Peripheral blood mononuclear cell (primary cell): ENCODE measurements around a stretch of chr1.

DNA sequence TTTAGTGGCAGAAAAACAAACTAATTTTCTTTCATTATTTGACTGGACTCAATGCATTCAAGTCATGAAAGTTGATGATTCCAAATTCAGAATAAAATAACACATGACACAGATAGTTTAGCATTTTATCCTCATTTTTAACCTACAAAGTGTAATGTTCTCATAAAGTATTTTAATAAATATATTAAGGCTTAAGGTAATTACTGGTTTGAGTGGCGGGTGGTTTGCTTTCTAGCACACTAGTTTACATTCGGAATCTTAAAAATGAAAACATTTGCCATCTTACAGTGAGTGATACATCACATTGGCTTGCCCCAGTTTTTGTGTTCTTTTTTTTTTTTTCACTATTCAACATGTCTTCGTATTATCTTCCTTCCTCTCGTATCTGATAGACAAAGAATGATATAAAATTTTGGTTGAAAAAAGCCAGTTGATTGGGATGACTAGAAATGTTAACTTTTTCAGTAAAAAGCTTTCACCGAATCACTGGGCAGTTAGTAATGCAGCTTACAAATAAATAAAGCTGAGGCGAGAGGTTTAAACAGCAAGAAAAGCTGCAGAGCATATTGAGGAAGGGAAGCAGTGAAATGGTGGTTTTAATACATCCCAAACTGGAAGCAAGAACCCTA, 21.1 kb downstream of the FAM89A start:
- PRO-cap, 8 experiments, result no peak in any of the 8 experiments

DNA sequence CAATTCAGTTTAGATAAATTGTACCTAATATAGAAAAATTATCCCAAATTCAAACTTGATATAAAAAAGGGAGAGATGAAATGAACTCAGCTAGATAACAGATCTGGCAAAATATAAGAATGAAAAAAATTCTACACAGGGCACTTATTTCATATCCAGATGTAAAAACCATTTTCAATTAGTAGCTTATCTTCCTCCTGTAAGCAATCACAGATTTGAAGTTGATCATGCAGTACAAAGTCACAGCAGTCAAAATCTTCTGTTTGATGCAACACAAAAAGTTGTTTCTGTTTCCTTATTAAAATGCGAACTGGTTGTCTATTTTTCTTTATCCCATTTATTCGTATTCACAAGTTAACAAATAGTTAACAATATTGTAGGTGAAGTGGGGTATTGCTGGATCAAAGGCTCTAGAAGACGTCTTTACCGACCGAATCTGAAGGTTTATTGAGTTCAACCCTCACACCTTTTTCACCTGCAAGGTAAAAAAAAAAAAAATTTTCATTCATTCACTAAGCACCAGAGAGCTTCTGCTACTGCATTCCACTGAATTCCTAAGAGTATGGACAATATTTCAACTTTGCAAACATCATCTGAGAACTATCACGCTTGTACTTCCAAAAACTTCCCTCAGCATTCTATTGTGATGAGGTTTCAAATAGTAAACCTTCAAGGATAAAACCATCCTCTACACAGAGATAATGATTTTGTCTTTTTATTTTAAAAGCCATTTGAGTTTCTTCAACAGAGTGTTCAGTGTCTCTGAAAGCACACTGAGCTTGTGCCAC, 28.1 kb downstream of the SPRTN start:
- PRO-cap, 8 experiments, result no peak in any of the 8 experiments

GRCh38 chr1:231373802-231374327, 35.8 kb downstream of the SPRTN start:
- PRO-cap, 8 experiments, result no peak in any of the 8 experiments

GRCh38 chr1:231420459-231420737, 1.7 kb downstream of the EGLN1 start:
- PRO-cap, 8 experiments, result no peak in any of the 8 experiments

- PRO-cap, 8 experiments, result no peak in any of the 8 experiments
These were observed 180.0 kb downstream of the DISC1 start for GRCh38 chr1:231806553-231807069.

DNA sequence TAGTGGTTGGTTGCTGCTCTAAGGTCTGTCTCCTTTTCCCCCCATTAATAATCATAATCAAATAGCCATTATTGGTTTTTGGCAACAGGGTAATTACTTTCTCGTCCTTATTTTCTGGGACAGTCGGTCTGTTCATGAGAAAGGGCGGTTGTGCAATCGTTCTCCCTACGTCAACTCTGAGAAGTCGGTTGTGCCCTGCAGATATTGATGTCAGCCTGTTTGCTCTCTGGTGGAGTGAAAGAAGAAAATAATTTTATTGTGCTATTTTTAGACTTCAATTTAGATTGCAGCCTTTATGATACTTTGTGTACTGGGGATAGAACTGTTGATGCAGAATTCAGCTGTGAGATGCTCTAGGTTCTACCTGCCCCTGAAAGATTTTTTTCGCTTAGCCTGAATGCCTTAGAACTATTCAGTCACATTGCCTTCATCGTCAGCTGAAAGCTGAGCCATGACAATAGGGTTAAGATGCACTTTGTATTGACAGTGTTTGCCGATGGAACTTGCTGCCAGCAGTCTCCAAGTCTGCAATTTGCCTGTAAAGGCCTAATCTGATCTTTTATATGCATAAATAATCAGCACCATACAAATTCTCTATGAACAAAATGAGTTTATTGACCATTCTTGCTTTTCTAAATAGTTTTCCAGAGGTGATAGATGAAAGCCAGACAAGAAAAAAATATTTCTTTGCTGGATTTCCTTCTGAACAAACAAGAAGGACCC, 360.5 kb downstream of the DISC1 start:
- PRO-cap, 8 experiments, result no peak in any of the 8 experiments

DNA sequence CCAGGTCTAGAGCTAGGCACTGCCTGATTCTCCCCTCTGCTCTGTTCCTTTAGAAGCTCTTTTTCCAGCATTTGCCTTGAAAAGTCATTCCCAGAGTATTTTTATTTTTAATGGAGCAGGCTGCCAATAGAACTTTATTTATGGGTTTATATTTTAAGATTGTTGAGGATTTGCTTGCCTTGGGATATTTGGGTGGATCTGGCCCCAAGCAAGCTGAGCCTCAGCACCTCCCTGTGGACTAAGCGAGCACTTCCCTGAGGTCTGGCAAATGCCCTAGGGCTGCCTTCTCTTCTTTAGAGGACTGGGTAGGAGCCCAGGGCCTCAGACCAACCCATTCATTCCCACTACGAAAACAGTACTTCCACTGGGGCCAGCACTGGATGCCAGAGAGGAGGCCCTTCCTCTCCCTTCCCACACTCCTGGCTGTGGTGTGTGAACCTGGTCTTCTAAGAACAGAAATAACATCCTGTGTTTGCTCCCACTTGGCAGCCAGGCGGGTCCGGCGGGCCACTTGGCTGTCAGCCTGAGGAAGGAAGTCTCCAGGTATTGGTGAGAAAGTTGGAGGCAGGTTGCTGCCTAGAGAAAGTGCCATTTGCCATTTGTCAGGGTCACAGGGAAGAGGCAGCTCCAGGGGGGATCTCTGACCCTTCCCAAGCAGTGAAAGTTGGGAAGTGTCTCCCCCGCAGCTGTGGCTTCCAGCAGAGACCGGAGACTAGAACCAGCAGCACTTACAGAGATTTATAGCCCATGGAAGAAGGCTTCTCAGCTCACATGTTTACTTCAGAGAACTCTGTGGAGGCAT, 323.6 kb downstream of the SIPA1L2 start:
- PRO-cap, 8 experiments, result no peak in any of the 8 experiments

DNA sequence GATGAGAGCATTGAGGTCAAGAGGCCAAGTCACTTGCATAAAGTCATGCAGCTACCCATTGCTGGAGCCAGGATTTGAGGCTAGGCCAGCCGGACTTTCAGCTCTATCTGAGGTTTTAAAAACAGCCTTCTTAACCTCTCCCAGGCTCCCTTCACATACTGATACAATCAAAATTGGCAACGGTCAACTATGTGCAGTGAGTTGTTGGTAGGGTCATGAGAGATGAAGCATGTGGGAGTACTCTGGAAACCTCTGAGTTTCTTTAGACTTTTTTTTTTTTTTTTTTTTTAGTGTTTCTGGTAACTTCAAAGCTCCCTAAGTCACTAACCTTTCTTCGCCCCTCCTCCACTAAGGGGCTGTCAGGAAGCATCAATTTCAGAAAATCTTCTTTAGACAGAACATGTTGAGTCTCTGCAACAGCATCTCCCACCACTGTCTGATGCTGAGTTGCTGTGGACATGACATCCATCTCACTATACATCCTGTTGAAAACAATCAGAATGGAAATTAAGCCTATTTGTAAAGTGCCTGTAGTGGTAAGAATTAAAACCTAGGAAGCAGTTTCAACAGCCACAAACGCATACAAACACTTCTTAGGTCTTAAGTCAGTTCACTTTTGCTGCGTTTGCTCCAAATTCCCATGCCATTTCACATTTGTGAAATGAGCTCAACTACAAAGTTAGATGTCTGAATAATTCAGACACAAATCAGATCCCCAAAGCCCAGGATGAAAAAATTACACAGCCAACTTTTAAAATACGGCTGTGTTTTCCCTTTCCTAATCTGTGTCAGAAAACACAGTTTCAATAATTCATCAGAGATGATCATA, 201.6 kb downstream of the SIPA1L2 start:
- PRO-cap, 8 experiments, result no peak in any of the 8 experiments

- PRO-cap, 8 experiments, result no peak in any of the 8 experiments
These were observed 197.8 kb downstream of the SIPA1L2 start for GRCh38 chr1:232431939-232432736.

DNA sequence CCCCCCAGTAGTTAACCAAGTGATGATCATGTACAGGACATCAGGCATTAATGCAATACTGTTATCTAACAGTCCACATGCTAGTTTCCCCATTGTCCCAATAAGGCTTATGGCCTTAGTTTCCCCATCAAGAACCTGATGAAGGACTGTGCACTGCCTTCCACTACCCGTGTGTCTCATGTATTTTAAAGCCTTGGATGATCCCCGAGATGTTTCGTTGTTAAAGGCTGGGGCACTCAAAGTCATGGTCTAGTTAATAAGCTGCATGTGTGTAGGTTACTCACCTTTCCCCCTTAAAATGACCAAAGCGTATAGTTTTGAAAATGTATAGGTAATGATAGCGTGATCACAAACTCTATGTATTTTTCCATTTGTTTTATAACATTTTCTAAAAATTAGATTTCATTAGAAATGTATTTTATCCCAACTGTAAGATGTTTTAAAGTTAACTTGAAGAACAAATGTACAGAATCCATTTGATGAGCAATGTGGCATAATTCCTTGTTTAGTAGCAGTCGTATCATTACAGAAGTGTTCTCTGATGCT, 195.0 kb downstream of the SIPA1L2 start:
- PRO-cap, 8 experiments, result no peak in any of the 8 experiments

DNA sequence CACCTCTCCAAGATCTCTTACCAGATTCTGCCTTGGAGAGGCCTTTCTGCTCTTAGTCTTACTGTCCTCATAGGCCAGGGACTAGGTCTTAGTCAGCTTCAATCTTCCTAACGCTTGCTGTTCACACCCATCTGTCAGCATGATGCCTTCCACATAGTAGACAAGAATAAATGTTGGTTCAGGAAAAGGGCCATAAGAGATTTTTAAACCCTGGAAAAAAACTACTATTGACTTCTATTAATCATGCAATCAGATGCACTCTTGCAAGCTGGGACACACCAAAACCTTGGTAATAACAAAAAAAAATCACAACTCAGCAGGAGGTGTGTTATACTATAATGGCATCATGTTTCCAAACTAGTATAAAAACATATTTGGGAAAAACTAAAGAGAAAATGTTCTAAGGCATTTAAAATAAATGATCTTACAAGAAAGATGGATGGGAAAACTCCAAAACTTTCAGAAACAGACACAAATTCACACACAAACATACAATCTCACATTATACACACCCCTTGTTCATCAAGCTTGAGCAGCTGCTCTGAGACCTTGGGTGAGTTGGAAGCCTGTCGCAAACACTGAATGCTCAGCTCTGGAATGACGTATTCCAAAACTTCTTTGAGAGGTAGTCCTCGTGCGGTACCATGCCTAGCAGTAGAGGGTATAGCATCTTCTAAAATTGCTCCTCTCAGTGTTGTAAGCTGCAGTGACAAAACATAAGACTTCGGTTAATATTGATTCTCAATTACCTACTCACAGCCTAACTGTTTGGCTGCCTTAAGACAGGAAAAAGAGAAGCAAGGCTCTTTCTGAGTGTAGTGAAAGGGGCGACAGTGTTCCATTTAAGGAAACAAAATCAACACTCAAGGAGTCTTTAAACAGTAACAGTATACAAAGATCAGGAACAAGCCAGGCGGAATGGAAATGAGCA, 139.3 kb downstream of the SIPA1L2 start:
- PRO-cap, 8 experiments, result no peak in any of the 8 experiments

DNA sequence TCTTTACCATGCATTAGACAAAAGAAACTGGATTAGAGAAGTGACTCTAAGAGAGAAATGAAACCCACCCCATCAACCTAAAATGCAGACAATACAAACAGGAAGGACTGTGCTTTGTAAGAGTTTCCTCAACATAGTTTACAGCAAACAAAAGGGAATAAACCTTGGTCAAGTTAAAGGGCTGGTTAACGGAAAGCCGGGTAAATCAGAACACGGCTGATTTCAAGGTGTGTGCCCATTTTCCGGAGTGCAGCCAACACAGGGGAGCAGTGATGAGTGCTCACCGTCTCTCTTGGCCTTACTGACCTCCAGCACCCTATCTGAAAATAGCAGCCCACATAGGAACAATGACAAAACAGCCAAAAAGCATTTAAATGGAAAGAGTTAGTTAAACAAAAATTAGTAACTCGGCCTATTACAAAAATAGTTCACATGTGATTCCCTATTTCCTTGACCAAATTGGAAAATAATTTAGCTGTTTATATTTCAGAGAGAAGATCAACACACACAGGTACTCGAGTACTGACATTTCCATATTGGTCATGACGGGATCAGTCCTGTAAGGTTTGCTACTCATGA, 39.0 kb downstream of the SIPA1L2 start:
- PRO-cap, 8 experiments, result no peak in any of the 8 experiments

DNA sequence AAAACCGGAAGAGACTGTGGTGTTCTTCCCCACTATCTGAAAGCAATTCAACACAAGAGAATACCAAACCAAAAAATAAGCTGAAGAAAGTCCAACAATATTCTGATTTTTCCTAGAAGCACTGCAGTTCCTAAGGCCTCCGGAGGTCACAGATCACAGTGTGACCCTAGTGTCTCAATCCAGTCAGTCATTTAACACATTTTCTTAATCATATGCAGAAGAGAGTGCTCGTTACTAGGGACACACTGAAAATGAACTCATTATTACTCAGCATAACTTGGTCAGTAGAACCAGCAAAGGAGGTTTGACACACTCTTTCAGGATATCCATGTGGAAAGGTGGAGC, 5.1 kb downstream of the SIPA1L2 start:
- PRO-cap, 8 experiments, result no peak in any of the 8 experiments

GRCh38 chr1:232690311-232690644, 60.3 kb upstream of the SIPA1L2 start:
- PRO-cap, 8 experiments, result no peak in any of the 8 experiments

DNA sequence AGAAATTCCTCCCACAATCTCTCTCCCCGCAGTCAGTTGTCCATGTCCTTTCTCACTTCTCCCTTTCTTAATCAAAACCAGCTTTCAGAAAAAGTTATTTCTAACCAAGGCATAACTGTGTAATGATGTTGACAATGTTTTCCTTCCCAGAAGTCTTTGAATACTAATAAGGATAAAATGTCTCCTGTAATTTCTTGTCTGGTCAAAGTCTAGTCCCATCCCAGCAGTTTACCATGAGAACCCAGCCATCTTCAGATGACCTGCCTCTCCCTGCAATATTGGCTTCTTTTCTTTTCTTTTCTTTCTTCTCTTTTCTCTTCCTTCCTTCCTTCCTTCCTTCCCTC, 60.7 kb upstream of the SIPA1L2 start:
- PRO-cap, 8 experiments, result no peak in any of the 8 experiments

DNA sequence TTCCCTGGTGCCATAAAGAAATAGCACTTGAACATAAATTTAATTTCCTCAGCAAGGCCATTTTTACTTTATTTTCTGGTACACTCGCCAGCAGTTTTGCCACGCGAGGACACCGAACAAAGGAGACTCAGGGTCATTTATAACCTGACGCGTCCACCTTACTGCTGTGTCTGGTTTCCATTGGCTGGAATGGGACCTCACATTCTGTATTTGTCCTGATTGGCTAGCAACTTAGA, 59.8 kb upstream of the MAP10 start:
- PRO-cap, 8 experiments, result no peak in any of the 8 experiments

- PRO-cap, 8 experiments, result peak in 1 of 8 experiments; most common plus-strand start chr1:232924232 (in 1)
These were observed 26.5 kb upstream of the NTPCR start for GRCh38 chr1:232923896-232924386.

- PRO-cap, 8 experiments, result no peak in any of the 8 experiments
These were observed 1.3 kb downstream of the MAP3K21 start for GRCh38 chr1:233328810-233329162.

DNA sequence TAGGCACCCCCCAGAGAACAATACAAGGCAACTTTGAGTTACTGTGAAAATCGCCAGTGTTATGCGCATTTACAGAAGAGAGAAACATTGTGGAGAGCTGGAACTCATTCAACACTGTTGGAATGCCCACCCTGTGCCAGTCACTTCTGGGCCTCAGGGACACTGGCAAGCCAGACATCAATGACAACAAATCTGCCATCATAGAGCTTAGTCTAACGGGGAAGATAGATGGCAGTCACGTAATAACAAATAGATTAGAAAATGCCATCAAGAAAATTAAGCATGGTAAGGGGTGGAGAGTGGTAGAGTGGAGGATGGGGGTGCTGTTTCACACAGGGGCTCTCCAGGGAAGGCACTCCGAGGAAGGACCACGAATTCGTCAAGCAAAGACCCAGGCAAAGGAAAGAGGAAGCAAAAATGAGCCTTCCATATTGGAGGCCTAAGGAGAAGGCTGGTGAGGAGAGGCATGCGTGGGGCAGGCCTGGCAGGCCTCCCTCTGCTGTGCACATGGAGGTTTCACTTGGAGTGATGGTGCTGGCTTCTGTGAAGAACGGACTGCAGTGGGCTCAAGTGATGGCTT, 4.6 kb downstream of the MAP3K21 start:
- PRO-cap, 8 experiments, result no peak in any of the 8 experiments

- PRO-cap, 8 experiments, result no peak in any of the 8 experiments
These were observed 13.5 kb downstream of the MAP3K21 start for GRCh38 chr1:233341051-233341340.